H4 (cell line): ENCODE measurements around a stretch of chr3.

GRCh38 chr3:170474883-170475281 lies 56.2 kb downstream of the CLDN11 start:
- RAMPAGE, long total RNA: no peak

GRCh38 chr3:171002235-171002770 lies 24.2 kb downstream of the SLC2A2 start:
- RAMPAGE, long total RNA: no peak

GRCh38 chr3:171129539-171130110 lies 103.1 kb upstream of the SLC2A2 start:
- RAMPAGE, long total RNA: no peak

DNA sequence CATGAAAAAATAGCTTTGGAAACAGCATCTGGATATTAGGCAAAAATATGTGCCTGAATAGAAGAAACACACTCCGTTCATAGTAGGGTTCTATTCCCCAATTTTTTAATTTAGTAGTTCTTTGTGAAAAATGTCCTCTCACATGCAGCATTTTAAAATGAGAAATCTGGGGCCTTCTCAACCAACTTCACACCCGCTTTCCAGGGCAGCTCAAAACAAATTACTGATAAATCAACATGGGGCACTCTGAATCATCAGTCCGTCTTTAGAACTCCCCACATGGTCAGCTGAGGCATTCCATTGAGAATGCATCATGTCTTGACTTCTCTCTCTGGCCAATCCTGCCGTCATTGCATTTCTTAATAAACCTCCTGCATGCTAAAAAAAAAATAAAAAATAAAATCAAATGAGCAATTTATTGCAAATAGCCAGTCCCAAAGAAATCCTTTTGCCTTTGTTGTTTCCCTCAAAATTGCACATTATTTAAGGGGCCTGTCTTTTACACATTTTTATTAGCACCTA lies 175.9 kb downstream of the TNIK start:
- RAMPAGE, long total RNA: no peak

- RAMPAGE, long total RNA: no peak
Measured at GRCh38 chr3:171458614-171458982, 1.6 kb downstream of the TNIK start.

DNA sequence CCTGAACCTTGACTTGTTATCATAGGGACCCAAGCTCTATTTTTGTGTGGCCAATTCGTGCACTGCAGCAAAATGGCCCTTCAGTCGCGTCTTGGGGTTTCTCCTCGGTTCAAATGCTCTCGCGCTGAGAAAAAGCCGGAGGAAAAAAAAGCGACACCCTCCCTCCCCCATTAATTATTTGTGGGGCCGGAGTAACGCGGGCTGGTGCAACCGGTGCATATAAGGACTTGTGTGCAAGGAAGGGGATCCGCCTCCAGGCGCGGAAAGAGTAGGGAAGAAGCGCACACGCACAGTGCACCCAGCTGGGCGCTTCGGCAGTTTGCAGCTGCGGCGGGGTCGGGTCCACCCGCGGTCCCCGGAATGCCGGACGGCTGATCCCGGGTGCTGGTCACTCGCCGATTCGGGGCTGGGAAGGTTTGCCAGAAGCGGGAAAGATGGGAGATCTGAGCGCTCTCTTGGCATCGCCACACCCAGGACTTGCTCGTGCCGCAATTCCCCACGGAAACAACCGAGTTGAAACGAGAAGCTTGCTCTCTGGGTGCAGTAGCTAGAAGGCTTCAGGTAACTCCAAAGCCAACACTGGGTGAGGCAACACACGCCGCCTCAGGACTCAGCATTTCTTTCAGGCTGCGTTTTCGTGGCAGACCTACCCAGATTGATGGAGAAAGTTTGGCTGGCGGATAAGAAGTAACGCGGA lies 598 bp upstream of the TNIK start:
- RAMPAGE, long total RNA: no peak

- RAMPAGE, long total RNA: no peak
Measured at GRCh38 chr3:171805993-171806981, 4.0 kb downstream of the PLD1 start.

DNA sequence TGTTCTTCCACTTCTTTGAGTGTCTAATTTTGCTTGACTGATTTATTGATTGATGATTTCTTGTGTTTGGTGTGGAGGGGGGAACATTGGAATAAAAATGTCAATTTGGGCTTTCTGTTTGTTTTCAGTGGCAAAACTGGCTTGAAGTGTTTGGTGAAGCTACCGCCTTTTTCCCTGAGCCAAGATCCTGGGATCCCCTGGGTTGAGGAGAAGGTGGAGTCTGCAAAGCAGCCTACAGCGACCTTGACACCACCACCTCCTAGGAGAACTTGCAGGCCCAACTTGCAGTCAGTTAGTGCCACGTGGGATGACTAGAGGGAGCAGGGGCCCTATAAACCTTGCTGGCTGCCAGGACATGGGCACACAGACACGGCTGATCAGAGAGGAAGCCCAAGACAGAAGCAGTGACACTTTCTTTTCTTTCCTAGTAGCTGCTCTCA lies 2.5 kb upstream of the TMEM212 start:
- RAMPAGE, long total RNA: no peak

- RAMPAGE, long total RNA: no peak
Measured at GRCh38 chr3:171944787-171945140, 94.6 kb upstream of the FNDC3B start.

DNA sequence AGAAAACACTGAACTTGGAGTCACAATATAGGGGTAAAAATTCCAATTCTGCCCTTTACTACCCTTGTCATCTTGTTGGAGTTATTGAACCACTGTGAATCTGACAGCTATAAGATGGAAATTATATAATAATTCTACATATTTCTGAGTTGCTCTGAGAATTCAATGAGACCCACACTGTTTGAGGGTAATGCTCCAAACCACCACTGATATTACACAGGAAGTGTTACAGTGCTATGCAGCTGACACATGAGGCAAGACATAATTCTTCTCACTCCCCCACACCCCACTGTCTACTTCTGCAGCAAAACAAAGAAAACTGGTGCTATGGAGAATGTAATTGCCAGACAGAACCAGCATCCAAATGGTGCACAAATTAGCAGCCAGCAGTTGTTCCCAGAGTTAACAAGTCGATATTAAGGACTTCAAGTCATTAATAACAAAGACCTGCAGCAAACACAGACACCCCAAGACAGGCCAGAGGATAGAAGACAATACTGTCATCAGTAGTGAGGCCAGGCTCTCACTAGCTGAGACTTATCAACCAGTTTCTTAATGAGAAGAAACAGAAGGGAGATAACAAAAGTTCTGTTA lies 58.9 kb upstream of the FNDC3B start:
- RAMPAGE, long total RNA: no peak

DNA sequence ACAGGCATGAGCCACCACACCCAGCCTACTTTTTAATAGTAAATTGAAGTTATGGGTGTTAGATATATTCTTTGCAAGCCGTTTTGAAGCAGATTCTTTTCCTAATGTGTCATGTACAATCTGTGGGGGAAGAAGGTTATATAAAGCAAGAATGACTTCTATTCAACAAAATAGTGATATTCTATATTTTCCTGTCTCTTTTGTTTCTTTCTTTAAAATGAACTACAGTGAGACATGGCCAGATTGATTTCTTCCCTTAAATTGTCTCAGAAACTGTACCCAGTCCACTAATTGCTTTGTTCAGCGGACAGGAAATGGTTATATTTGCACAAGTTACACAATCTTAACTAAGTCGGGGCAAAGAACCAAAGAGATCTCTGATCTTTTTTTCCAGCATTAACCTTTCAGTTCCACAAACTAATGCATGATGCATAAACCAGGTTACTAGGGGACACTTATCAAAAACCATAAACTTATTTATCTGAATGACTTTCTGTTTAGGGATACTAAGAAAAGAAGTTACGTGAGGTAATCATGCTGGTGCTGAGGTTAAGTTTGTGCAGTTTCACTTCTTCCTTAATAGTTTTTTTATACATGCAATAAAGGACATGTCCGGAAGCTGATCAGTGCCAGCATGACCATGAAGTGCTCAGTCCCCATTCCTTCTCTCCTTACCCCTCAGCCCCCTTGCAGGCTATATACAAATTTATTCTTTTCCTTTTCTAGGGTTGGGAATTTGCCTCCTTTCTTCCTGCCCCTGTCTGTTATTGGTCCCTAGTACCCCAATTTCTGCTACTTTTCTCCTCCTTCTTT lies 22.3 kb downstream of the FNDC3B start:
- RAMPAGE, long total RNA: no peak

GRCh38 chr3:172078488-172079181 lies 39.3 kb downstream of the FNDC3B start:
- RAMPAGE, long total RNA: no peak

GRCh38 chr3:172152358-172153247 lies 113.2 kb downstream of the FNDC3B start:
- RAMPAGE, long total RNA: no peak

- RAMPAGE, long total RNA: no peak
Measured at GRCh38 chr3:172153248-172154008, 114.0 kb downstream of the FNDC3B start.

GRCh38 chr3:172251124-172251701 lies 197.0 kb downstream of the GHSR start:
- RAMPAGE, long total RNA: no peak

- RAMPAGE, long total RNA: no peak
Measured at GRCh38 chr3:172665932-172666311, 44.9 kb downstream of the NCEH1 start.

DNA sequence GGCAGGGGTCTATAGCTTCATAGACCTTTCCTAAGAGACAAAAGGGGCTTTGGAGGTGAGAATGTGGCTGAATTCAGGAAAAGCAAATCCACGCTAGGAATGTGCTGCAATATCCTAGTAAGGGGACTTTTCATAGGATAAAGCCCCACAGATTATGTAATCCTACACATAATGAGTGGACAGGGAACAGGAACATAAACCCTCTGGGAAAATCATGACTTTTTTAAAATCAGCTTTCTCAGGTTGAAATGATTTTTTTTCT lies 1.4 kb downstream of the NCEH1 start:
- RAMPAGE, long total RNA: no peak

DNA sequence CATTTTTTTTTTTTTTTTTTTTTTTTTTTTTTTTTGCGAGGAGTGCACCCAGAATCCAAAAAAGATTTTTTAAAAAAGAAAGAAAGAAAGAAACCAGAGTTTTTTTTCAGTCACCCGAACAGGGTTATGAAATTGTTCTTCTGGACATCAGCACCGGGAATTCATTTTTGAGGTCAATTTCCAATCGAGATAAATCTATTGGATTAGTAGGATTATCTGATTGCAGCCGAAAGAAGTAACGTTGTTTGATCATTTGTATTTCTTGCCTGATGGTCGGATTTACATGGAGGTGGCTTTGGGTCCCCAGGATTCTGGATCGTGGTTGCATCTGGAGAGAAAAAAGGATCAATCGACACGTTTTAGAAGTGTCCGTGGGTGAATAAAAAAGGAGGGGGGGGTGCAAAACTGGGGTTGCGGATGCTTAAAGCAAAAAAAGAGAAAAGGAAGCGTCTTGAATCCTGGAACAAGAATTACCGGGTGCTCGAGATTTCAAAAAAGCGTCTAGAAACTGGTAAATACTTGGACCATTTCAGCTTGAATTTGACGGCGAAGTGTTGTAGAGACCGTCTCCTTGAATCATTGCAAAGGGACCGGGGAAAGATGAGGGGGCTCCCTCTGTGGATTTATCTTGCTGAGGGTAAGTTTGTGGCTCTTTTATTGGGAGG lies 187.0 kb downstream of the NLGN1 start:
- RAMPAGE, long total RNA: no peak

DNA sequence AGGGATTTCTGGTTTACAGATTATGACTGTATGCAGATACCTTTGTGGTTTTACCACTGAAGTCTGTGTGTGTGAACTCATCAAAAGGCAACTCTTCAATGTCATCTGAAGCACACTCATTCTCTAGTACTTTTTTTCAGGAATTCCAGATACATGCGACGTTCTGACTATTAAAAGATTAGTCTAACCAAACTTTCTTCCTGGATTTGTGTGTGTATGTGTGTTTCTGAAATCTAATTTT lies 188.6 kb downstream of the NLGN1 start:
- RAMPAGE, long total RNA: no peak

GRCh38 chr3:174637093-174637292 lies 222.1 kb upstream of the NAALADL2 start:
- RAMPAGE, long total RNA: no peak